T-cell (primary cell): ENCODE results near the gene UNKL.

DNA sequence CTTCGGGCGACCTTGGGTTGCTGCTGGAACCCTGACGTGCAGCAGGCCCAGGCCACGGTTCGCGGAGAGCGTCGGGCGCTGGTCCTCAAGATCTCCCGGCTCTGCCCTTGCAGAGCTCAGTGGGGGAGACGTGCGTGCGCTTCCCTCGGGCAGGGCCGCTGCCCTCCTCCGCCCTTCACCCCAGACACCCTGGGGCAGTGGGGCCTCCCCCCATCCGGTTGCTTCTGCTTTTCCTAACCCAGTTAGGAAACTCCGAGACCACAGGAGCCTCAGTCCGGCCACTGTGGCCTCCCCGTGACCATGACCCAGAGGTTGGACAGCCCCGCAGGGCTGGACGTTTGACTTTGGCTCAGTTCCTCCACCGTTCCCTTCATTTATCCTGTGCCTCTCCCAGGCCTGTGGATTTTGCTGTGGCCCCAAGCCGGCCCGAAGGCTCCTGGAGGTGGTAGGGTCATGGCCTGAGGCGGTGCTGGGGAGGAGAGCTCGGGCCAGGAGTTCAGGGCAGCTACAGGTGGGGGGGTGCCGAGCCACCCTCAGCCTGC, 973 bp downstream of the MCRIP2 start:
- PRO-cap, 7 experiments, result peak in 3 of 7 experiments; most common minus-strand start position 121 of the sequence (in 2)

- PRO-cap, 7 experiments, result no peak in any of the 7 experiments
Observed at GRCh38 chr16:646274-646905, 2.8 kb upstream of the WDR90 start.

GRCh38 chr16:693624-694701, 3.8 kb upstream of the WDR24 start:
- PRO-cap, 7 experiments, result no peak in any of the 7 experiments

DNA sequence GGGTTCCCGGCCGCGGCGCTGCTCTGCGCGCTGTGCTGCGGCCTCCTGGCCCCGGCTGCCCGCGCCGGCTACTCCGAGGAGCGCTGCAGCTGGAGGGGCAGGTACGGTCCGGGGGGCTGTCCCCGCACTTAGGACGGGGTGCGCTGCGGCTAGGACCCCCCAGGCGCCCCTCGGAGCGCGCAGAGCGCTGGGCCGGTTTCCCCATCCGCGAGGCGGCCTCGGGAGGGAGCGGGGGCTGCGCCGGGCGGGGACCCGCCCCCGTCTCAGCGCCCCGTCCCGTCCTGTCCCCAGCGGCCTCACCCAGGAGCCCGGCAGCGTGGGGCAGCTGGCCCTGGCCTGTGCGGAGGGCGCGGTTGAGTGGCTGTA, 358 bp downstream of the METRN start:
- PRO-cap, 7 experiments, result no peak in any of the 7 experiments

DNA sequence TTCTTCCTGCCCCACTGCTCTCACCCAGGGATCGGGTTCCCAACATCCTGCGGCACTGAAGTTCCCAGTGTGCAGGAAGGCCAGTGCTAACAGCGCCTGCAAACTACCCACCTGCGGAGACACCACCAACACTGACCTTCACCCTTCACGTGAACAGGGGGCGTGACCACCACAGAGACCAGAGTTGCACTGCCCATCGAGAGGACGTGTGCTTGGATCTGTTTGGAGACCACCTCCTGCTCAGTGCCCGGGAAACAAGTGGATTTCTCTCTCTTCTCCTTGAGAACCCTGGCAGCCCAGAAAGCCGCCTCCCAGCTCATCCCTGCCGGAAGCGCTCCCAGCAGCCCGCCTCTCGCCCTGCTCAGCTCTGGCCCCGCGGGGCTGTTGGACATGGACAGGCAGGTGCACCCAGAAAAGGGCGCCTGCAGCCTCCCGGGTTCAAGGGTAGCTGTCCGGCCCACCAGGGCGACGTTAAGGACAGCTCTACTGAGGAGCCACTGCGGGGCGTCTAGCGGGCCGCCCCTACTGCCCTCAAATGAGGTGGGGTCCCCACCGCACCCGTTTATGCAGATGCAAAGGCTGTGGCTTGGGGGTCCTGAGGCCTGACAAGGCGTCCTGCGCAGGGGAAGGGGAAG, 794 bp downstream of the CIAO3 start:
- PRO-cap, 7 experiments, result no peak in any of the 7 experiments

DNA sequence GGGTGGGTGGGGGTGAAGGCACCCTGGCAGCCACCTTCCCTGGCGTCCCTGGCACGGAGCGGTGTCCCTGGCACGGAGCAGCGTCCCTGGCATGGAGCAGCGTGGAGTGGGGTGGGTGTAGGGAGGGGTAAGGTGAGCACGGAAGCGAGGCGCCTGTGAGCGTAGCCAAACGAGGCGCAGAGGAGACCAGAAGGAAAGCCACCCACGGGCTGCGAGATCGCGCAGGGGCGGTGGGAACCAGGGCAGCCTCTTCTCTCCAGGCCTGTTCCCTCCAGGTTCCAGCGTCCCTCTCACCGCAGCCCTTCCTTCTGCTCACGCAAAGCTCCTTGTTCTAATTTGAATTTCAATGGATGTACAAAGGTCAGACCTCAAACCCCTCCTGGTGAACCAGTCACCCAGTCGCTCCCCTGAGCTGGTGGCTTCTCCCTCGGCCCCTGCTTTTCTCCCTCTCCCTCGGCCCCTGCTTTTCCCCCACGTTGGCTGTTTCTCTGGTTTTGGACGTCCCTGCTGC, 8.7 kb upstream of the MSLN start:
- PRO-cap, 7 experiments, result no peak in any of the 7 experiments

GRCh38 chr16:813326-814283, 13.1 kb upstream of the GNG13 start:
- PRO-cap, 7 experiments, result no peak in any of the 7 experiments

GRCh38 chr16:874330-874759, 73.8 kb upstream of the GNG13 start:
- PRO-cap, 7 experiments, result no peak in any of the 7 experiments

DNA sequence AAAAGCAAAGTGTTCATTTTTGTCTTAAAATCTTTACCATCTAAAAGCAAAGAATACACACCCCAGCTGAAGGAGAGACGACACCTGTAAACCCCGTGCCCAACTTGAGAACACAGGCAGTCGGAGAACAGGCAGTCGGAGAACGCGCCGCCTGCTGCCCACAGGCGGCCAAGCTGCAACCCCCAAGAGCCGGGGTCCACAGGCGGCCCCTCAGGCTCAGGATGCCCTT, 79.3 kb upstream of the GNG13 start:
- PRO-cap, 7 experiments, result no peak in any of the 7 experiments

DNA sequence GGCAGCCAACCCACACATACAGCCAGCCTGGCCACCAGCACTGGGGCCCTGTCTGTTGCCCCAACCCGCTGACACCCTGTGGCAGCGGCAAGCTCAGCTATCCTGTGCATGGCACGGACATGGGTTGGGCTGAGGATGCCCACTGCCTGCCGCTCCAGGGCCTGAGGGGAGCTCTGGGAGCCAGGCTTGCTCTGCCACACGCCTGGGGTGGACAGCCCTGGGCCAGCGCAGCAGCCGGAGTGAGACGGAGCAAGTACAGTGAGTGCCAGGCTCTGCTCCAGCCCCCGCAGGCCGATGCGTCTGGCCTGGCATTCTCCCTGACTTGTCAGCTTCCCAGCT, 68.8 kb downstream of the LMF1 start:
- PRO-cap, 7 experiments, result no peak in any of the 7 experiments

- PRO-cap, 7 experiments, result peak in 1 of 7 experiments; most common plus-strand start chr16:903706 (in 1)
Observed at GRCh38 chr16:903508-903884, 67.3 kb downstream of the LMF1 start.

DNA sequence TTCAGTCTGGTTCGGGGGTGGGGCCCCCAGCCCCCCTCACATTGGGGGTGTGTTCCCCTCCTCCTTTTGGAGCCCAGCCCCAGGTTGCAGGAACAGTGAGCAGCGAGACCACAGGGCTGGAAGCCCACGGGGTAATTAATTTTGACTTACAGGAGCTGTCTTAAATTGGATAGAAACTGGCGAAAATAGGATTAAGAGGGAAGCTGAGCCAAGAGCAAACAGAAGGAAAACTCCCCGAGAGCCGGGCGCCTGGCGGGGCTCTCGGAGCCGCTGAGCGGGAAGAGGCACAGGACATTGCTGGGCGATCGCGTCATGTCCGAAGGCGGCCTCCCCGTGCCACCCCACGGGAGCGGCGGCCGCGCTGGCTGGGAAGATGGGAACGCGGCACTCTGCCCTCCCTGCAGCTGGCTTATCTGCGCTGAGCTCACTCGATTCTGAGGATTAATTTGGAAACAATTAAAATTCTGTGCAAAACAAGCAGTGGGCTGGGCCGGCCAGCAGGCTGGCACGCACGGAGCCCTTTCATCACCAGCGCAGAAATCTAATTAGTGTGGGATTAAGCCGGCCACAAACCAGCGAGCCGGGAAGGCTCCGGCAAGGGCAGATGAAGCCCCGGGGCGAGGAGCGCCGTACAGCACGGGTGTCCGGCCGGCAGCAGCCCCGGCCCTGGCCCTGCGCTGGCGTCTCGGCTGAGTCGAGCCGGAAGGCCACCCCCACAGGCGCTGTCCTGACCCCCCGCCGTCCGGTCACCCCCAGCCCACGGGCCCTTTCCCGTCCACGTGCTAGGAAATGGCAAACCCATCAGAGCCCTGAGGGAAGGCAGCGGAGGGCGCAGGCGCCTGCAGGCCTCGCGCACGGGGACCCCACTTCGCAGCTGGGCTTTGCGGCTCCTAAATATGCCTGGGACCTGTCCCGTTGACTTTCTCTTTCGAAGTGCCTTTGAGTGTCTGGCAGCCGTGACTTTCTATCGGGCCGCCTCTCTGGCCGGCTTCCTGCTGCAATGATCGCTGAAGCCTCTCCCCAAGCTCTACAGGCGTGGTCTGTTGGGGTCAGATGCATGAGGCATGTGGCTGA, 37.8 kb downstream of the SOX8 start:
- PRO-cap, 7 experiments, result no peak in any of the 7 experiments

- PRO-cap, 7 experiments, result no peak in any of the 7 experiments
Observed at GRCh38 chr16:1158235-1159036, 5.5 kb downstream of the CACNA1H start.

- PRO-cap, 7 experiments, result no peak in any of the 7 experiments
Observed at GRCh38 chr16:1203778-1204419, 21.2 kb downstream of the TPSG1 start.

DNA sequence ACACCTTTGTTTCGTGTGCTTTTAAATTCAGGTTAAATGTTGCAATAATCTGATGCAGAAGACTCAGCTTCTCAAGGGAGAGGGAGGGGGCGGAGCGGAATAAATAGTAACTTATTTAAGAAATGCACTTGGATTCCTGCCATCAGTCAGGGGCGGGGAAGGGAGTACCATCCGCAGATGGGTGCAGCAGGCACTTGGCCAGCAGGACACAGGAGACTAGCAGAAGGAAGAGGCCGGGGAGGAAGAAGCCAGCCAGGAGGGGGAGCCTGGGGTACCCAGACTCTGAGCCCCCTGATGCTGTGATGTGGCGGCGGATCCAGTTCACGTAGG, 3.5 kb downstream of the TPSG1 start:
- PRO-cap, 7 experiments, result no peak in any of the 7 experiments

DNA sequence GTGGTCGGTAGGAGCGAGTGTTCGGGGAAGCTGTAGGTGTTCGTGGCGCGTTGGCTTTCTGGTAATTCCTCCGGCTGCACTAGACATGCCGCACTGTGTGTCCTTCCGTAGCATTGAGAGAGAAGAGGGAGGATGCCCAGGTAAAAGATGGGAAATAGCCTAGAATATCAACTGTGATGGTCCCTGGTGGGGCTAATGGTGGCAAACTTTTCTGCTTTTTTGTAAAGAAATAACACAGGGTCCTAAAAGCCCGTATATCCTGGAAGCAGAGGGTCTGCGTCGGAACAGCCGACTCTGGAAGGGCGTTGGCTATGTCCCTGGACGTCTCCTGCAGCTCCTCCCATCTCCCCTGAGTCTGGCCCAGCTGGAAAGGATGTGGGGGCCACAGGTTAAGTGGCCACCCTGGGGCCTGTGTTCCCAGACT, 10.1 kb downstream of the UBE2I start:
- PRO-cap, 7 experiments, result peak in 1 of 7 experiments; most common plus-strand start position 256 of the sequence (in 1)

GRCh38 chr16:1325672-1326457, 7.6 kb upstream of the BAIAP3 start:
- PRO-cap, 7 experiments, result no peak in any of the 7 experiments

- PRO-cap, 7 experiments, result no peak in any of the 7 experiments
Observed at GRCh38 chr16:1365205-1365535, 13.4 kb downstream of the GNPTG start.

DNA sequence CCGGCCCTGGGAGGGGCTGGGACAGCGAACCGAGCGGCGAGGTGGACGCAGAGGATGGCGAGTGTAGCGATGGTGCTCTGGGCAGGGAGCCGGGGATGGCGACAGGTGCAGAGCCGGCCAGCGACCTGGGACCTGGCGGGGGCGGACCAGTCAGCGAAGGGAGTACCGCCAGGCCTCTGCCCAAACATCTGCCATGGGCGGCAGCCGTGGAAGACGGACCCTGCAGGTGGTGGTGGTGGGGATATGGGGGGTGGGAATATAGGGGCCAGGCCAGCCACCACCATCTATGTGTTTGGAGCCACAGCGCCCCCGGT, 18.5 kb downstream of the GNPTG start:
- PRO-cap, 7 experiments, result no peak in any of the 7 experiments

- PRO-cap, 7 experiments, result peak in 7 of 7 experiments; most common minus-strand start chr16:1414695 (in 7)
Observed at GRCh38 chr16:1414308-1415383, at the start of gene UNKL. TSS of gene UNKL (minus strand) at chr16:1414704.